Epidermal melanocyte (primary cell): Measurements from ENCODE around the gene TMBIM1.

DNA sequence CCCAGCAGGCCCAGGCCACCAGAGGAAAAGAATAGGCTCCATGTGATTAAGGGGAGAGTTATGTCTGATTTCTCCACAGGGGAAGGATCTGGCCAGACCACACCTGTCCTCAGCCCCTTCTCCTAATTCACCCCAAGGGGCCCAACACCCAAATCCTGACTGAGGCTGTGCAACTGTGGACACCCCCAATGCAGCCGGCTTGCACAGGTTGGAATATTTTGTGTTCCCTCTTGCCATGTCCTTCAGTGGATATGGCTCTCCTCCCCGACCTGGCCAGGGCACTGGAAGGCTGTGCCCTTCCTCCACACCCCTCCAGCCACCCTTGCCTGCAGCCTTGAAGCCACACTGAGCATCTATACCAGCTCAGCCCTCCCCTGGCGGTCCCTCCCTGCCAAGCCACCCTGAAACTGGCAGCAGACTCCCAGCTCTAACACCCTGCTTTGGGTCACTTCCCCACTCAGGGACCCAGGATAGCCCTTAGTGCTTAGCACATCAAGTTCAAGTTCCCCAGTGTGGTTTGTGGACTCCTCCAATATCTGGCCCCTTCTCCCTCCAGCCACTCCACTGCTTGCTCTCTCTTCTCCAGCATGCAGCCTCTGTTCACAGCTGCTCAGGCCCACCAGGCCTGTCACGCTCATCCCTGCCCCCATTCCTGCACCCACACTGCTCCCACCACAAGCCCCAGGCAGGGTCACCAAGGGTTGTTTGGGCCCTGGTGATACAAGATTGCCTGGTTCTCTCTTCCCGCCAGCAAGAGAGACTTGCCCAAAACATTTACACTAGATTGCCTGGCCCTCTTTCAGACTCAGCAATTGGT, 89.4 kb downstream of the TNS1 start:
- RRBS = no CpG with 5 or more reads among the region's 5 CpGs

DNA sequence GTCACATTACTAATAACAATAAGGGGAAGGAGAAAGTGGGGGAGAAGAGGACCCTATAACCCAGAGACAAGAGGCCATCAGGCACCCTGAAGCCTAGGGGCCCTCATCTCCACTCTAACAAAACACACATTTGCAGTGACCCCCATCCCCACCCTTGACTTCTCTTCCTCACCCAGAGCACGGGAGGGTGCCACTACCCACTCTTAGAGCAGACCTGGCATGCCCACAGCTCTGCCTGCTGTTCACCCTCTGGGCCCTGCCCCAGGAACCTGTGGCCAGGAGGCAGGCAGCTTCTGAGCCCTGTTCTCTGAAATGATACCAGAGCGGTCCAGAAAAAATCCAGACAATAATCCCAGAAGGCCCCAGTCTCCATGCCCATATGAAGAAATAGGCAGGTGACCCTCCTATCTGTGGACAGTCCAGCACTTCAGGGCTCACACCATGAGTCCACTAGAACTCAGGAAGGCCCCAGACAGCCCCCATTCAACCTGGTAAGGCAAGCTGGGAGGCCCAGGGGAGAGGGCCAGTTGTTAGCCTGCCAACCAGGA, 75.2 kb downstream of the TNS1 start:
- RRBS = no CpG with 5 or more reads among the region's 2 CpGs

- RRBS = no CpG with 5 or more reads among the region's 8 CpGs
These were observed 71.6 kb downstream of the TNS1 start for GRCh38 chr2:217931091-217931750.

- RRBS = no CpG with 5 or more reads among the region's 12 CpGs
These were observed 51.2 kb downstream of the TNS1 start for GRCh38 chr2:217951366-217952310.

DNA sequence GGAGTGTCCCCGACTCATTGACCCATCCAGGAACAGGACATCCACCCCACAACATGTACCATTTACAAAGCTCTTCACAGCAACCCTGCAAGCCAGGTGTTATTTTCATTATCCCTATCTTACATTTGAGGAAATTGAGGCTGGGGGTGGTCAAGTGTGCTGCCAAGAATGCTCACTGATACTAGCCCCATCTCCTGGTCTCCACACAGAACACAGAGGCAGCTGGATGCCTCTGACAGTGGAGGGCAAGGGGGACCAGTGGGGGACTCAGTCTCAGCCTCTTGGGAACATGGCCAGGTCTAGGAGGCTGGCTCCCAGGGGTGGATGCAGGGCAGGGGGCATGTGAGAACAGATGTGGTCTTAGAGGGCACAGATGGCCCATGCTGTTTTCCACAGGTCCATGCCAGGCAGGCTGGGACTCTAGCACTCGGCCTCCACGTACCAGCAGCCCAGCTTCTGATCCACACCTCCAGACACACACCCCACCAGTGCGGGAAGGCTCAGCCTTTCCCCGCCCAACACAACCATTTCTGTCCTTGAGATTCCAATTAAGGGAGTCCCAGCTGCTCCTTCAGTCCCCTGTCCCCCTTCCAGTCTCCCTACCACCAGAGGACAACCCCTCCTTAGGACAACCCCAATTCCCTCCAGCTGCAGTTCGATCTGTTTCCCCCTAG, 42.5 kb downstream of the TNS1 start:
- RRBS = no CpG with 5 or more reads among the region's 6 CpGs

DNA sequence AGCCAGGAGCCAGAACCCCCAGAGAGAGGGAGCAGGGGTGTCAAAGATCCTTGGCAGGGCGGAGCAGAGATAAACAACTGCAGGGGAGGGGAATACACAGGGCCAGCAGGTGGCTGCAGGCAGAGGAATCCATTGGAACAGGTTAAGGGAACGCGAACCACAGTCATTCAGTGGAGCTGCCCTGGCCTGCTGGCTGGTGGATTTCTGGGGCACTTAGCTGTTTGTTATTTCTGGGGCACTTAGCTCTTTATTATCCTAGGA, 37.9 kb downstream of the TNS1 start:
- RRBS = no CpG with 5 or more reads among the region's 3 CpGs

DNA sequence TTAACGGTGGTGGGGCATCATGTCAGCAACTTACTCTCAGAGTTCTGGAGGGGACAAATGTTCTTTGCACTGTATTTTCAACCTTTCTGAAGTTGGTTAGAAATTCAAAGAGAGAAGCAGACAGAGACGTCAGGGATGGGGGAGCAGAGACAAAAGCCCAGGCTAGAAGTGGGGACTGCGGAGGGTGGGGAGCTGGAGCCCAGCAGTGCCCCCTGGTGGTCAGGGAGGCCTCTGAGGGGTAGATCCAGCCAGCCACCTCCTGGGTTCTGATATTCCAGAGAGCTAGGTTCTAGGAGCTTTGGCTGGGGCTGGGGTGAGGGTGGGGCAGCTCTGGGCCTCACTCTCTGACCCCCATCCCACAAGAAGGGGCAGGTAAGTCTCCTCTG, 9.0 kb downstream of the TNS1 start:
- RRBS = no CpG with 5 or more reads among the region's 3 CpGs

DNA sequence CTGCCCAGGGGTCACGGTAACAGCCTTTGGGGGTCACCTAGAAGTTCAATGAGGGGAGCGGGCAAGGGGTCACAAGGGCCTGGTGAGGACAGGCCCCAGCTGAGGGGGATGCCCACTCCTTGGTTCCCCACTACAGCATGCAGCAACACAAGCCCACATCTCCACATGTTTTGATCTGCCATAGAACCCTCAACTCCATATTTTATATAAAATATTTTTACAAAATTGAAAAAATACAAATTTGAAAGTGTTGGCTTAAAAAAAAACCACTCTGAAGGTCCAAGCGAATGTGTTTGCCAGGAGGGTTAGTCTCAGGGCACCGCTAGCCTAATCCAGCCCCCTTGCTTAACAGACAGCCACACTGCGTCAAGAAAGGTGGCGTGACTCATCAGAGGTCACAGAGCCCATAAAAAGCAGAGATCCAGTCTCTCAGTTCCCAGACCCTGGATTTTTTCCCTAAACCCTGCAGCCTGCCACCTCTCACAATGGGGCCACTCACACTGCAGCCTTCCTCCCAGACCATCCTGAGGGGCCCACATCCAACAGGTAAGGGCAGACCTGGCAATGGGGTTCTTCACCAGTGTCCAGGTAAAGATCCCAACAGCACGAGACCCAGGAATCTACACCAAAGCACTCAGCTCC, 3.9 kb upstream of the TNS1 start:
- RRBS = no CpG with 5 or more reads among the region's 7 CpGs

GRCh38 chr2:218017522-218018286, 14.9 kb upstream of the TNS1 start:
- RRBS = no CpG with 5 or more reads among the region's 9 CpGs

- RRBS = 74% methylated on average over 1 of the region's 4 CpGs
These were observed 16.7 kb upstream of the TNS1 start for GRCh38 chr2:218019402-218019959.

DNA sequence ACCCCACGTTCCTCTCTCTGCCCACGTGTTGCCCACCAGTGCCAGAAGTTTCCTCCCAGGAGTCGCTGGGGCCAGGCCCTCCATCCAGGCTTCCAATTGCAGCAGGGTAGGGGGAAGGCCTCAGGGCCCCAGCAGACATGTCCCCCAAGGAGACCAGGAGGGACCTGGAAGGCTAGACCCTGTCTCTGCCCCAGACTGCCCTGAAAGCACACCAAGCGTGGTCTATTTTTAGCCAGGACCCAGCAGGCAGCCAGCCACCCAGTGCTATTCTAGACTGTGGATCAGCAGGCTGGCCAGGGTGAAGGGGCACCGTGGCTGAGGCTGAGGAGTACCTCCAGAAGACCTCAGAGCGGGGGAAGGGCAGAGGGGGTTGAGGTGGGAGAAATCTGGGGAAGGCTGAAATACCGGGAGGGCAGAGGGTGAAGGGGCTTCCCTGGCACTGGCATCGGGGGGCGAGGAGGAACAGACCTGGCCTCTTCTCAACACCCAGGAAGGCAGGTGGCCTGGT, 18.9 kb upstream of the TNS1 start:
- RRBS = no CpG with 5 or more reads among the region's 9 CpGs

- RRBS = no CpG with 5 or more reads among the region's 22 CpGs
These were observed 3.1 kb downstream of the GPBAR1 start for GRCh38 chr2:218263608-218264642.

GRCh38 chr2:218272273-218273384, 2.3 kb downstream of the PNKD start:
- RRBS = no CpG with 5 or more reads among the region's 24 CpGs

GRCh38 chr2:218273385-218274334, 3.3 kb downstream of the PNKD start:
- RRBS = no CpG with 5 or more reads among the region's 7 CpGs

DNA sequence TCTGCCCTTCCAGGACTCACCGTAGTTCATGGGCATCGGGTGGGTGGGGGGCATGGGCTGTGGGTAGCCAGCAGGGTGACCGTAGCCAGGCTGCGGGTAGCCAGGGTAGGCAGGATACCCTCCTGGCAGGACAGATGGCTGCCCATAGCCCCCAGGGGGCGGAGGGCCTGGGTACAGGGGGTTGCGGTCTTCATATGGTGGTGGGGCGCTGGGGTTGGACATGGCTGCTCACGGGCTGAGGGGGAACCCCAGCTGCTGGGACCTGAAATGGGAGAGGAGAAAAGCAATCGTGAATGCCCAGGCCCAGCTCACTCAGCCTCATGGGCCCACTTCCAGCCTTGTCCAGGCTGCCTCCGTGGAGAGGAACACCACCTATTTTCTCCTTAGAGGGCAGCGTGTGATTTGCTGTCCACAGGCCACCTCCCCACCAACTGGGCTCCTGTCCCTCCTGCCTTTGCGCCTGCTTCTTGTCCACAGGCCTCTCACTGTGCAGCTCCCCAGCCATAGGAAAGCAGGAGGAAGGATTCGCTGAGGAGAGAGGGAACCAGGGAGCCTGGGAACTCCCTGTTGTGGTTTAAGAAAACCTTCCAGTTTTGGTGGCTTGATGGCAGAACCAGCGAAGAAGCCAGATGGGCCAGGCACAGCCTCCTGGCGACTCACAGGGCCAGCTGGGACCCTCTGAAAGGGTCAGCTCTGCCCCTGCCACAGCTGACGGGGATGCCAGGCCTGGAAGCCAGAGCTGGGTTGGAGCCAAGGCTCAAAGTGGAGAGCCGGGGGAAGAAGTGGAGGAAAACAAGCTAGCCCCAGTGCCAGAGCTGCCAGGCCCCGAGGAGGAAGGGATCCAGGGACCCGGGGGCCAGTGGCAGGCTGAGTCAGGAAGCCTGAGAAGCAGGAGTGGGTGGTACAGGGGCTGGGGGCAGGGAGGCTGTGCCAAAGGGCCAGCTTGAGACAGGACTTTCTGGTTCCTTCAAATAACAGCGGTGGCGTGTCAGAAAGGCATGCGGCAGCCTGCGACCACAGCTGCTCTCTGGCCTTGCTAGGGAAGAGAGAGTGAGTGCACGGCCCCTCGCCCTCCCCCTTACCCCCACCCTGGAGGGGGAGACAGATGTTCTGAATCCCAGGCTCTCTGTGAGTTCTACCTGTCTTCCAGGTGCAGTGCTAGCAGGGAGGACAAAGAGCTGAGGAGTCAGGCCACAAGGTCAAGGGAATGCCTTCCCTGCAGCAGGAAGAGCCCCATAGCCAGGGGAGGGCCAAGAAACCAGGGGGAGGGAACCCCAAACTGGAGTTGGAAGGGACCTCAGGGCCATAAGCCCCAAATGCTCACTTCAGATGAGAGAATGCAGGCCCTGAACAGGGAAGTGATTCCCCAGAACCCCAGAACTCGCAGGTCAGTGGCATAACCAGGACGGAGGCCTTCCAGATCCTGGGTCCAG, 9.9 kb downstream of the TMBIM1 start:
- RRBS = 38% methylated on average over 3 of the region's 27 CpGs

DNA sequence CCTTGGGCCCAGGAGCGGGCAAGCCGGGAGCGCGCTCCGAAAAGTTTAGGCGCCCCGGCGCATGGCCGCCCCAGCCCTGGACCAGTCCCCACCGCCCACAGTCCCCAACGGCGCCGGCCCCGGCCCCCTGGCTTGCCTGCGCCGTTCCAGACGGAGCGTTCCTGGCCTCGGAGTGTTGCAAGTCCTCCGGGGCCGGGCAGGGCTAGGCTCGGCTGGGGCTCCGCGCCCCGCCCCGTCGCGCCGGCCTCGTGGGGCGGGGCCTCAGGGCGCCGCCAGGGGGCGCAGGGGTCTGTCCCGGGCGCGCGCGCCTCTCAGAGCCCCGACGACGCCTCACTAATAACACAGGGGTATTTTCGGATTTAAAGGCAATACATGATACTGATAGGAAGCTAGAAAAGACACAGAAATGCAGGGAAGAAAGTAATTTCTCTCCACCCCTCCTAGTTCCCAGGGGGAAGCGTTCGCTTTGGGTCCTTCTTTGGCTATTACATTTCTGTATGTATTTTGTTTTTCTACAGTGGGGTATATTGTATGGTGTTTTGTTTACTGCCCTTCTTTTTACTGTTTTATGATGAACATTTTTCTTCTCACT, at the start of gene TMBIM1:
TMBIM1 (minus strand) TSS at position 174 of the 592 bp plus-strand sequence.
- RRBS = 3% methylated on average over 29 of the region's 45 CpGs

DNA sequence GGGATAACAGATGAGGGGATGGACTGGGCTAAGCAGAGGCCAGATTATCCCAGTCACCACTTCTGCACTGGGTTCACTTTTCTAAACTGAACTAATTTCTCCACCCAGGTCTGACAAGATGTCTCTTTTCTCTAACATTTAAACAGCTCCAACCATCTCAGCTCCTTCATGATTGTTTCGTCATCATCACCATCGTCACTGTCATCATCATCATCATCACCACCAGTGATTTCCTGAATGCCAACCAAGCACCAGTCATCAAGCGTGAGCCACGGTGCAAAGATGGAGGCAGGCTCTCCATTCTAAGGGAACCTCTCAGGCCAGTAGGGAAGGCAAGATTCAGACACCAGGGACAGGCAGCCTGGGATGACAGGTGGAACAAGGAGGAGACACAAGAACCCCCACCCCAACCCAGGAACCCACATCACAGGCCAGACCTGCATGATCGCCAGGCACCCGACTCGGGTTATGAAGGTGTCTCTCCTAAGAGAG, 25.6 kb upstream of the TMBIM1 start:
- RRBS = no CpG with 5 or more reads among the region's 7 CpGs

DNA sequence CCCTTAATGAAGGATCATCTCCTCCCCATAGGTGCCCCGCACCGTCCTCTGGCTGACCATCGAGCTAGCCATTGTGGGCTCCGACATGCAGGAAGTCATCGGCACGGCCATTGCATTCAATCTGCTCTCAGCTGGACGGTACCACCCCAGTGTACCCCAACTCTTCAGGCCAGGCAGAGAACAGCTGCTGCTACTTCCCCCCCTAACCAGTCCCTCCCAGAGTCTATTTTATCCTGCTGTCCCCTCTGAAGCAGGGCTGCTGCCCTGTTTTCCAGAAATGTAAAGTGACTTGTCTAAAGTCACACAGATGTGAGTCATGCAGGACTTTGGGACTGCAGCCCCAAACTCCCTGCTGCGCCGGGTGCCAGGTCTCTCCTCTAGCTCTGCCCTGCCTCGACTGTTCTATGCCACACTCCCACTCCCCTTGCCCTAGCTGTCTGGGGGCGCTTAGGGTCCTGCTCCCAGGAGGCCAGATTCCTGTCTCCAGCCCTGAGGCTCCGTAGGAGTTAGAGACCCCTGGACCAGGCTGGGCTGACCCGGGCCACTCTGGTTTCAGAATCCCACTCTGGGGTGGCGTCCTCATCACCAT, 4.6 kb downstream of the SLC11A1 start:
- RRBS = no CpG with 5 or more reads among the region's 14 CpGs

DNA sequence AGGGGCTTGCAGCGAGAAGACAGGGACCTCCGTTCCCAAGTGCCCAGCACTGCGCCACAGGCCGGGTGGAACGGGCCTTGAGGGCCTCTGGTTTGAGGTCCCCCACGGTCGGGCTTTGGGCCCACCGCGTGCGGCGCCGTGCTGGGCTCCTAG, 932 bp upstream of the CTDSP1 start:
- RRBS = no CpG with 5 or more reads among the region's 12 CpGs

DNA sequence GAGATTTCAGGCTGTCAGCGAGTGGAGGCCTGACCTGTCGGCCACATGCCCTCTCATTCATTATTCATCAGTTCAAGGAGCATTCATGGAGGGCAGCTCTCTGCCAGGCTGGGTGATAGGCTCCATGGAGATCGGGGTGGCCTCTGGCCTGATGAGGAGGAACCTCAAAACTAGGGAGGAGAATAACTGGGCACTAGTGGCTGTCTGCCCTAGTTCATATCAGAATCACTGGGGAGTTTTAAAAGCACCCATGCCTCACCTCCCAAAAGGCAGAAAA, 3.7 kb downstream of the VIL1 start:
- RRBS = no CpG with 5 or more reads among the region's 3 CpGs